Left lobe of liver (tissue), 1 donor: ENCODE measurements around a stretch of chr6.

GRCh38 chr6:37704962-37706200 lies 7.7 kb upstream of the MDGA1 start:
- PRO-cap: unidirectional peak, plus-strand start at chr6:37705928

GRCh38 chr6:37766037-37766349 lies 53.5 kb upstream of the ZFAND3 start:
- PRO-cap: no peak

- PRO-cap: no peak
These were observed 105.9 kb downstream of the ZFAND3 start for GRCh38 chr6:37925520-37925796.

GRCh38 chr6:38052616-38053276 lies 233.2 kb downstream of the ZFAND3 start:
- PRO-cap: no peak

- PRO-cap: no peak
These were observed 335.6 kb downstream of the ZFAND3 start for GRCh38 chr6:38154998-38155661.

- PRO-cap: no peak
These were observed 288.8 kb downstream of the BTBD9 start for GRCh38 chr6:38350831-38351369.

- PRO-cap: no peak
These were observed 153.5 kb downstream of the BTBD9 start for GRCh38 chr6:38486130-38486723.

DNA sequence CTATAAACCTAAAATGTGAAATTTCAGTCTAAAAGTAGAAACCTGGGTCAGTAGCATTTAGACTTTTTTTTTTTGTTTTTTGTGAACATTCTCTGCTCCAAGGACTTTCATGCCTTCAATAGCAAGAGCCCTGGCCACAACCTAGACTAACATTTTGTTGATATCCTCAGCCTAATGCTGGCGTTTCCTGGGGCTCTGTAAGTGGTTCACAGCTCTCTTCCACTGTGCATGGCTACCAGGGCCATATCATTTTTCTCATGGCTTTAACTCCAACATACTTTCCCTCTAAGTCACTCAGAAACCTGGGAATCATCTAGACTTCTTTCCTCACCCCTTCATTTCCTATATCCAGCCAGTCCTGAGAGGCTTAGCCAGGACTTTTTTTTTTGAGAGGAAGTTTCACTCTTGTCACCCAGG lies 76.6 kb downstream of the DNAH8 start:
- PRO-cap: no peak

DNA sequence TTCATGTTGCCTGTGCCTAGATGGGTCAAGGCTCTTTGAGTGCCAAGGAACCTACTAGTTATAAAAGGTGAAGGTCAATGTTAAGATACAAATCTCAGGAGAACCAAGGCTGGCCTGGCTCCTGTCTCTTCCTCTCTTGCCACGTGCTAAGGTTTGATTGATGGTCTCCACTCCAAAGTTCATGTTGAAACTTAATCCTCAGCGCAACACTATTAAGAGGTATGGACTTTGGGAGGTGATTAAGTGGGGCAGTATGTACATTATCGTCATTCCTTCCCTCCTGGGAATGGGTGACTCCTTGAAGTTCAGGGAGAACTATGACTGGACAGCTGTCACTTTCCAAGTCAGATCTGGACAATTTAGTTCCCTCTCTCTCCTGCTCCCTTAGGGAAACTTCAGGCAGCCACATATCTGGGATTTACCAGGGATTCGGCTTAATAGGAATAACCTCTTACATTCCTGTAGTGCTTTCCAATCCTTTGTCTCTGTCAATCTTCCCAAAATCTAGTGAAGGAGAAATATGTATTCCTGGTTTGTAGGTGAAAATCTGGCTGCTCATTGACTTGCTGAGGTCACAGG lies 50.4 kb downstream of the KCNK5 start:
- PRO-cap: no peak

DNA sequence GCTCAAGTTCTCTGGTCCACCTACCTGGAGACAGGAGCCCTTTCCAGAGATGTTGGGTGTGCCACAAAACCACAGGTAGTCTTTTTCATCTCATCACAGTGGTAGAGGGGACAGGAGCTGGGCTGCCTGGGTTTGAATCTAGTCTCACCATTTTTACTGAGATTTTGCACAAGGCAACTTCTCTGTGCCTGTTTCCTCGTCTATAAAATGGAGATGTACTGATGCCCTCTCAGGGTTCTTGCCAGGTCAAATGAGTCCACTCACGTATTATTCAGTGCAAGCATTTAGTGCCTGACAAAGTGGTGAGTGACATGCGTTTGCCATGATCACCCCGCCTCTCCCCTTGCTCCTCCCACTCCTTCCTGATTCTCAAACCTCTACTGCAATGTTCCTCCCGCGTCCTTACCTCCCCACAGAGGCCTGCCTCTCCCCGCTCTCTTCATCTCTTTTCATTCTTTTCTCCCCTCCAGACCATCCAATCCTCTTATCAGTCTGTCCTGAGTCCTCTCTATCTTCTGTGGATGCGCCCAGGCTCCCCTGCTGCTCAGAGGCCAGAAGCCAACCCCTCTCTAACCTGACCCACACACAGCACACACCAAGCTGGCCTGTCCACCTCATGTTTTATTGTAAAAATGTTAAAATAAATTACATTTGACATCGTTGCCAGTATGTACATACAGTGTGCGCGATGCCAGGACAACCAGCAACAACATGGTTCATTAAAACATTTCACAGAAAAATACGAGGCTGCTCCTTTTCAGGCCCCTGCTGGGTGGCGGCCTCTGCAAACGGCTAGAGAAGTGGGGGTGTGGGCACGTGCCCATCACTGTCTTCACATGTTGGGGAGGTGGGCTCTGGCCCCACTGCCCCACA lies 40.7 kb downstream of the KCNK5 start:
- PRO-cap: unidirectional peak, minus-strand start at position 838 of the sequence

GRCh38 chr6:39194518-39195017 lies 34.7 kb downstream of the KCNK5 start:
- PRO-cap: no peak

DNA sequence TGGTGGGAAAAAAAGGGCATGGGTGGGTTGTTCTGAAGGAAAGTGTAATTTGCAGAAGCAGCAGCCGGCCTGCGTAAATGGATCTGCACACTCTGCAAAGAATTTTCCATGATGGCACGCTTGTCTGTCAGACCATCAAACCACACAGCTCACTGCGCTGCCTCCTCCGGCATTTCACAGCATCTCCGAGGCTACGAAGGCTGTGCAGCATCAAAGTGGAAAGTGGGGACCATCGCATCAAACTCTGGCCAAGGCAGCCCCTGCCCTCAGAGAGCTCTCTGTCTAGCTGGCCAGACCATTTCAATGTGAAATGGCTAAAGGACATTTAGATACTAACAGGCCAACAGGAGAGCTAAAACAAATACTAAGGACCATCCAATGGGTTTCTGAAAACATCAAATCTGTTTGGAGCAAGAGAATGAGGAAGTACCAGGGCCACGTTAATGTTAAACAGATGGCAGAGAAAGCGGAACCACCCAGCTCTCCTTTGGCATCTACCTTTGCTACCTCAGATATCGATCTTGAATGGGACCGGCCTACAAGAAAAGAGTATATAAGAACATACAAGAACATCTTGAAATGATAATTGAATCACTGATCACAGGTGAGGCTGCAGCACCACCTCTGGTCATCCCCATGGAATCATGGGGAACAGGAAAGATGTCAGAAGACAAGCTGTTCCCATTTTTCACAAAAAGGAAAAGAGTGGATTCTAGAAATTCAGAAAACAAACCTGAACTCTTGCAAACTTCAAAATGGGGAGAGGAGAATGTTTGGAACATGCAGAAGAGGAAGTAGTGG lies 31.8 kb downstream of the KCNK5 start:
- PRO-cap: no peak

- PRO-cap: unidirectional peak, minus-strand start at chr6:39207140
These were observed 22.2 kb downstream of the KCNK5 start for GRCh38 chr6:39206907-39207658.

GRCh38 chr6:39226613-39227455 lies 2.4 kb downstream of the KCNK5 start:
- PRO-cap: no peak

GRCh38 chr6:39377564-39377920 lies 55.0 kb upstream of the KCNK16 start:
- PRO-cap: no peak

- PRO-cap: no peak
These were observed 28.3 kb upstream of the KIF6 start for GRCh38 chr6:39753446-39753944.

GRCh38 chr6:39792797-39793664 lies 855 bp downstream of the DAAM2 start:
- PRO-cap: no peak

DNA sequence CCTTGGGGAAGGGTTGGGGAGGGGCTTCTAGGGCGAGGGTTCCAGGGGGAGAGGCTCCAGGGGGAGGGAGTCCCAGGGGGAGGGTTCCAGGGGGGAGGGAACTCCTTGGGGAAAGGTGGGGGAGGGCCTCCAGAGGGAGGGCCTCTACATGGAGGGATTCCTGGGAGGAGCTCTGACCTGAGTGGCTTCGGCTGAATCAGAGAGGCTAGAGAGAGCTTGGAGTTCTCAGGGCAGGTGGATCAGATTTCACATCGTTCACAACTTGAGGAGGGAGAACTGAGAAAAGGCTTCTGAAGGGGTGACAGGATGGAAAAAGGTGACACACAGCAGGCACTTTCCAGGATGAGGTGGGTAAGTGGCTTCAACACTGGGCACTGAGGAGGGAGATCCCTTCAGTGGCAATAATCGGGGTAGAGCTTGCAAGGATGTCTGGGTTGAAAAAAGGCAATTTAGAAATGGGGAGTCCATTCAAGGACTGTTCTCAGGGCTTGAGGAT lies 49.2 kb downstream of the DAAM2 start:
- PRO-cap: no peak

DNA sequence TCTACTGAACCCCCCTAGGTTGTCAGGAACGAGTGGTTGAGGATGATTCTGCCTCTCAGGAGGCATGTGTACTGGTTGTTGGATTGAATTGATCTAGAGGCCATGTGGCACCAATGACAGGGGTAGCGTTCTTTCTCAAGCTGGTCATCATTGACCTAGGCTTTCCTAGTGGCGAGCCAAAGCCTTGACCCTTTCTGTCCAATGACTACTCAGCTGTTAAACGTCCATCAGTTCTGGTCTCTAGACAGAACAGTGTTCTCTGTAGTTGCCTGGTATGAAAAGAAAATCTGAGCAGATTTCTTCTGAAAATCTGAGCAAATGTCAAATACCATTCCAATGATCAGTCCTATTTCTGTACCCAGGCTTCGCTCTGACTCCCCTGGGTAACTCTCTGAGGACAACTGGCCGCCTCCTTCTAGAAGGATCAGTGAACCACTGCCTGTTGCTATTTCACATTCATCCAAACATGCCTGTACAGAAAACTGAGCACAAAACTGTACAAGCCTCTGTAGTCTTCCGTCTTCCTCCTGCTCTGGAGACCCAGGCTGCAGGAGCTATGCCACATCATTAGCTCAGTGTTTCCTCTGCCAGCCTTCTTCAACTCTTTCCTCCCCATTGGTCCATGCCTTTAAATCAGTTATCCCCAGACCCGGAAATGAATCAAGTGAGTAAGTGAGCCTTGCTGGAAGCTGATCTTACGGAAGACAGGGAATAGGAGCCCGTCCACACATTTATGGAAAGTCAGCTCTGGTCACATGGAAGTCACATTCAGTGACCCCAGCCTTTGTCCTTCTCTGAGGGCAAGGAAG lies 63.2 kb downstream of the DAAM2 start:
- PRO-cap: no peak

DNA sequence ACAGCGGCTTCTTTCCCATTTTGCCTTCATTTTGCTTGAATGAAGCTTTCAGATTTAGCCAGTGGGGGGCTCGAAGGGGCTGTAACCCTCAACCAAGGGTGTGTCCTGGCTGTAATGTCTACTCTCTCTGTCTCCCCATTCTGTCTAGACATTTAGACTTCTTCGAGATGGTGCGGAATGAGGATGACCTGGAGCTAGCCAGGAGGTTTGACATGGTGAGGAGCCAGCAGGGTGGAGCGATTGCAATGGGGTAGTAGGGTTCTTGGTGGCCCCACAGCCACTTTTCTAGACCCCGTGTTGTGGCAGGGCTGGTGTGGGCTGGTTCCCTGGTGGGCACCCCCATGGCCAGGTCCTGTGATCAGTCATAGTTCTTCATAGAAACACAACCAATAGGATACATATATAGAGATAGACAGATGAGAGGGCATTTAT lies 62.9 kb downstream of the MOCS1 start:
- PRO-cap: no peak